Penis (tissue), 1 donor: ENCODE measurements around the gene CKS2.

DNA sequence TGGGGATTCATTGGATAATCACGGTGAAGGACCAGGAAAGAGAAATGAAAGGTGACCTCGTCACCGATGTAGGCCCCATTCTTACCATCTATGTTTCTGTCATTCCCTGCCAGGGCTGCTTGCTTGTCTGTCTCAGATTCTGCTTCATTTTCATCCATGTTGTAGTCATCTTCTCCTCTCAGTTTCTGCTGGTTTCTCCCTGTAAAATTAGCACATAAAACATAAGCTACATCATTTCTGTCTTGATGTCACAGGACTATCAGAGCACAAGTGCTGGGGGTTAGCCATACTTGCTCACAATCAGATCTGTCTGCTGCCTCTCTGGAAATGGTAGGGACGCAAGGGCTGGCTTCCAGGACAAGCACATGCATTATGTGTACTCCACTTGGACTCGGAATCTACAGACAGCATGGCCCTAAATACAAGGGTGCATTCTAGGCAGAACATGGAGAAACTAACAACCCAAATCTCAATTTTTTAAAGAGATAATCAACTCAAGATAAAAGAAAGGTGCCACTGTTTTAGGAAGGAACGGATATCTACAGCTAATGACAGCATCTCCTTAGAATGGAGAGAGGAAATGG lies 66.1 kb downstream of the GOLM1 start:
- PRO-cap = no peak

DNA sequence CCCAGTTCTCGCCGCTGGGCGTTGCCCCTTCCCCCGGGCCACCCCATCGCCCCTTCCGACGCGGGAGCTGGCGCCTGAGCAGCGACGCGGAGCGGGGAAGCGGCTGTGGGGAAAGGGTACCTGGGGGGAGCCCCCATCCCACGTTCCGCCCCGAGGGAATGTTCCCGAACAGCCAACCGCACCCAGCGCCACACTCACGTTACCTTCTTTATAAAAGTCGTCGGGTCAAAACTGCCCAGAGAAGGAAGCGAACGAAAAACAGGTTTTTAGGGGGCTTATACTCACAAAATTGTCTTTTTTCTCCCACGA lies 336 bp upstream of the GOLM1 start:
- PRO-cap = no peak

DNA sequence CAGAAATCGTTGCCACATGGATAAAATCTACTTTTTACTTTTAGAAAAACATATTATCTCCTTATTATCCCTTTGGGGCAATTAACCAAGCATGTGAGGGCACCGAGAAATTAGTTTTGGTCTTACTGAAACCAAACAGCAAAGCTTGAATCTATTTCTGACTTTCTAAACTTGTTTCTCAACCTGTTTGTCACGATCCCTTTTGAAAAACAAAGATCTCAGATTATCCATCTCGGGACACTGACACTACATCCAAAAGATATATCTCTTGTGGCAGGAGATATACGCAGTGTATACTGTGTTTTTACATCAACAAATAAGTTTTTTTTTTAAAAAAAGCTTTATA lies 2.3 kb downstream of the TUT7 start:
- PRO-cap = no peak

- PRO-cap = no peak
These were observed 88.2 kb upstream of the TUT7 start for GRCh38 chr9:86442323-86442849.

- PRO-cap = no peak
These were observed 221.7 kb upstream of the TUT7 start for GRCh38 chr9:86575933-86576198.

DNA sequence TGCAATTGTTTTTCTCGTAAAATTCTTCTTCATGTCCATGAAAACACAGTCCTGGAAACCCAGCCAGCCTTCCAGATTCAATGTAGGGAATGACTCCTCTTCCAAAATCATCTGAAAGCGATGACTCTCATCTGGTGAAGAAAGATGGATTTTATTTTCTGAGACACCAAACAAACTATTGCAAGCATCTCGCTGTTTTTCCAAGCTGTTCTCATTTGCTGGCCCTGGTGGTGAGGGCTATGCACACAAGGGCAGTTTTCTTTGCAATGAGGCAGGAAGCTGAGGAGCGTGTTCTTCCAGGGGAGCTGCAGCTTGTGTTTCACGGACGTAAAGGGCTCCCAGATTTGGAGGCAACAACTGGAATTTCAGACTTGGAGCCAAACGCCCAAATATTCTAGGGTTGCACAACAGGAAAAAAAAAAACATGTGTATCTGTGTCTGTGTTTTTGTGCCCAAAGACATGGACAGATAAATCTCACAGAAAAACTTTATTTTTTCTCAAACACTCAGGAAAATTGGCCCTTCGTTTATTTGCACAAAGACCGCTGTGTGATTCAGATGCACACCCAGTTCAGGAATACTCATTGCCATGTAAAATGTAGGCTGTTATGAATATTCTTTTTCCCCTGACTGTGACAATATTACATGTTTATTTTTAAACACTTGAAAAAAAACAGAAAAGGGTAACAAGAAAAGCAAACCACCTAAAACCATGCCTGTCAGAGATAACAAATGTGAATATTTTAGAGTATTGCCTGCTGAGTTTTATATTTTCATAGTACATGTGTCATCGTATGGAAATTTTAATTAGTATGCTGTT lies 151.3 kb downstream of the GAS1 start:
- PRO-cap = no peak

- PRO-cap = no peak
These were observed 2.0 kb downstream of the GAS1 start for GRCh38 chr9:86945108-86945897.

- PRO-cap = no peak
These were observed 159.9 kb upstream of the DAPK1 start for GRCh38 chr9:87337716-87338285.

DNA sequence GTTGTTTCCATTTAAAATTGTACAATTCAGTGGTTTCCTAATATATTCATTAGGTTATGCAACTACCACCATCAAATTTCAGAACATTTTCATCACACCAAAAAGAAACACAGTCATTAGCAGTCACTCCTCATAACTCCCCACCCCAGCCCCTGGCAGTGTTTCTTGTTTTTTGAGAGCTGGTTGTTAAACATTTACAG lies 91.9 kb upstream of the DAPK1 start:
- PRO-cap = no peak

DNA sequence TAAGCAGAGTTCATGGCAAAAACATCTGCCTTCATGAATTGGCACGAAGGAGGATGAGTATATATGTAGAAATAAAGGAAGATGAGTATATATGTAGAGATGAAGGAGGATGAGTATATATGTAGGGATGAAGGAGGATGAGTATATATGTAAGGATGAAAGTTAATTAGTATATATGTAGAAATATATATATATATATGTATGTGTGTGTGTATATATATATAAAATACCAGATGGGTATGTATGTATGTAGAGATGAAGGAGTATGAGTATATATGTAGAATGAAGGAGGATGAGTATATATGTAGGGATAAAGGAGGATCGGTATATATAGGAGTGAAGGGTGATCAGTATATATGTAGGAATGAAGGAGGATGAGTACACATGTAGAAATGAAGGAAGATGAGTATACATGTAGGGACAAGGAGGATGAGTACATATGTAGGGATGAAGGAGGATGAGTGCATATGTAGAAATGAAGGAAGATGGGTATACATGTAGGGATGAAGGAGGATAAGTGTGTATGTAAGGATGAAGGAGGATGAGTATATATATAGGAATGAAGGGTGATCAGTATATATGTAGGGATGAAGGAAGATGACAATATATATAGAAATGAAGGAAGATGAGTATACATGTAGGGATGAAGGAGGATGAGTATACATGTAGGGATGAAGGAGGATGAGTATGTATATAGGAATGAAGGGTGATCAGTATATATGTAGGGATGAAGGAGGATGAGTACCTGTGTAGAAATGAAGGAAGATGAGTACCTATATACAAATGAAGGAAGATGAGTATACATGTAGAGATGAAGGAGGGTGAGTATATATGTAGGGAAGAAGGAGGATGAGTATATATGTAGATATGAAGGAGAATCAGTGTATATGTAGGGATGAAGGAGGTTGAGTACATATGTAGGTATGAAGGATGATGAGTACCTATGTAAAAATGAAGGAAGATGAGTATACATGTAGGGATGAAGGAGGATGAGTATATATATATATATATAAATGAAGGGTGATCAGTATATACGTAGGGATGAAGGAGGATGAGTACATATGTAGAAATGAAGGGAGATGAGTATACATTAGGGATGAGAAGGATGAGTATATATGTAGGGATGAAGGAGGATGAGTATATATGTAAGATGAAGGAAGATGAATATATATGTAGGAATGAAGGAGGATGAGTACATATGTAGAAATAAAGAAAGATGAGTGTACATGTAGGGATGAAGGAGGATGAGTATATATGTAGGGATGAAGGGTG lies 93.6 kb upstream of the CTSL start:
- PRO-cap = no peak

GRCh38 chr9:87634821-87635603 lies 90.9 kb upstream of the CTSL start:
- PRO-cap = no peak

- PRO-cap = no peak
These were observed 82.7 kb upstream of the CTSL start for GRCh38 chr9:87643079-87643681.

DNA sequence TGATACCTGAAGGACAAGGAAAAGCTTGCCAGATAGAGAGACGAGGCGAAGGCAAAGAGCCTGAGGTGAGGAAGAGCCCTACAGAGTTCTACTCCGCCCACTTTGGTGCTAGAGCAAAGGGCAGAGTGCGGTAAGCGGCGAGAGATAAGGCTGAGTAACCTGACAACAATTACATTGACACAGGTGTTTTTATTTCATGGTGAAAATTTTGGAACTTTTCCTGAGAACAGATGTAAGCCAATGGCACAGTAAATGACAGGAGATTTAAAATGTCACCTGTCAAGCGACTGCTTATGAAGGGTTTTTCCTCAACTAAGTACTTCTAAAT lies 21.5 kb upstream of the ENSG00000283205 start:
- PRO-cap = no peak

DNA sequence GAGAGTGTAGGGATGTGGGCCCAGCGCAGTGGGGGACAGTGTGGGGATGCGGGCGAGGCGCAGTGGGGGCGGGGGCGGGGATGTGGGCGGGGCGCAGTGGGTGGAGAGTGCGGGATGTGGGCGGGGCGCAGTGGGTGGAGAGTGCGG lies 218 bp upstream of the NXNL2 start:
- PRO-cap = no peak

GRCh38 chr9:88777765-88778372 lies 213.4 kb upstream of the S1PR3 start:
- PRO-cap = no peak

DNA sequence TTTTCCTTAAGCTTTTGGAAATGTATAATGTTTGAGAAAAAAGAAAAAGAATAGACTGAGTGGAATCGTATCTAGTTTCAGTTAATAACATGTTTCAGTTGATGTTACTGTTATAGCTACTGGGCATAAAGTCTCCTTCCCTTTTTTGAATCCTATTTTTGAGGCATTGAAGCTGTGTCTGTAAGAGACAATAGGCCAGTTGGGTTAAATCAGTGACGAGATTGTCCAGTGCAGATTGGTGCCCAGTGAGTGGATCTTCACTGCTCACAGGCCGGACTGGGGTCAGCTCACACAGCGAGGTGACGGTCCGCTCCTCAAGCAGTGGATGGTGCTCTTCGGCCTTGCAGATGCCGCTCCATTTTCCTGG lies 2.3 kb downstream of the S1PR3 start:
- PRO-cap = no peak

DNA sequence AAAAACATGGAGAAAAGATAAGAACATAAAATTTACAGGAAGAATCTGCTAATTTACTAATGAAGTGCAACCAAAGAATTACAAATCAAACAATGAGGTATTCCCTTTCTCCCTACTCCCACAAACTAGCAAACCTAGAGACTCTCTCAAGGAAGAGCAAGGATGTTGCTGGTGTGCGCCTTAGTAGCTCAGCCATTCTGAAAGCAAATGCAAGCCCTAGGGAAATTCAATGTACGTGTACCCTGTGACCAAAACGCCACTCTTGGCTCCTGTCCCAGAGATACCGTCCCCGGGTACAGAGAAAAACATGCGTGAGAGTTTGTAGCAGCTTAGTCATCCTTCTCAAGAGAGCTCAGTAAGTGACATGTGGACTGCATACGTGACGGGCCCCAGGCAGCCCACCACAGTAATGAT lies 45.0 kb downstream of the S1PR3 start:
- PRO-cap = no peak

DNA sequence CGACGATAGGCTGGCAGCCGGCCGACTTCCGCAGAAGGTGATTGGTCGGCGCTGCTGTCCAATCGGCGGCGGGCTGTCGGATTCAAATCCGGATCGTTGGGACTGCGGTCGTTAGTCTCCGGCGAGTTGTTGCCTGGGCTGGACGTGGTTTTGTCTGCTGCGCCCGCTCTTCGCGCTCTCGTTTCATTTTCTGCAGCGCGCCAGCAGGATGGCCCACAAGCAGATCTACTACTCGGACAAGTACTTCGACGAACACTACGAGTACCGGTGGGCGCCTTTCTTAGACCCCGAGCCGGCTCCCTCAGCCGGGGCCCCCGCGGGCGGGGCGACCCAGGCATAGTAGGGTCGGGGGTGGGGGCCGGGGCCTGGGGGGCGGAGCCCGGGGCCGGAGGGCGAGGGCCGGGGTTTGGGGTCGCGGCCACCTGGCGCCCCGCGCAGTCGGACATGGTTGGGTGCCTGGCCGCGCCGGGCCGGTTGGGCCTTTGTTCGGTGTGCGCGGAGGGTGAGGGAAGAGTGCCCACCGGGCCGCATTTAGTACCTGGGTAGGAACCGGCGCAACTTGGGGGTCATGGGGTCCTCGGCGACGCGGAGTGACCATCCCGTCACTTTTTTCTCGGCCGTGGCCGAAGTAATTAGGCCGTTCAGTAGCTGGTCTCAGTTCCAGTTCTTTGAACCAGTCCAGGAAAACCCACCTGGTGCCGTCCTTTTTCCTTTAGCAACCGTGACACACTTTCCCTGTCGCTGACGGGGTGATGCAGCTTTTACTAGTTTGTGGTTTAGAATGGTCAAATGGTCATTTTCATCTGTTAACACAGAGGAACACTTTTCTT lies at the start of gene CKS2:
TSS of gene CKS2 (plus strand) at position 111 of the 830 bp plus-strand sequence.
- PRO-cap = bidirectional peak, plus-strand start at position 114 of the sequence, minus-strand start outside the sequence

DNA sequence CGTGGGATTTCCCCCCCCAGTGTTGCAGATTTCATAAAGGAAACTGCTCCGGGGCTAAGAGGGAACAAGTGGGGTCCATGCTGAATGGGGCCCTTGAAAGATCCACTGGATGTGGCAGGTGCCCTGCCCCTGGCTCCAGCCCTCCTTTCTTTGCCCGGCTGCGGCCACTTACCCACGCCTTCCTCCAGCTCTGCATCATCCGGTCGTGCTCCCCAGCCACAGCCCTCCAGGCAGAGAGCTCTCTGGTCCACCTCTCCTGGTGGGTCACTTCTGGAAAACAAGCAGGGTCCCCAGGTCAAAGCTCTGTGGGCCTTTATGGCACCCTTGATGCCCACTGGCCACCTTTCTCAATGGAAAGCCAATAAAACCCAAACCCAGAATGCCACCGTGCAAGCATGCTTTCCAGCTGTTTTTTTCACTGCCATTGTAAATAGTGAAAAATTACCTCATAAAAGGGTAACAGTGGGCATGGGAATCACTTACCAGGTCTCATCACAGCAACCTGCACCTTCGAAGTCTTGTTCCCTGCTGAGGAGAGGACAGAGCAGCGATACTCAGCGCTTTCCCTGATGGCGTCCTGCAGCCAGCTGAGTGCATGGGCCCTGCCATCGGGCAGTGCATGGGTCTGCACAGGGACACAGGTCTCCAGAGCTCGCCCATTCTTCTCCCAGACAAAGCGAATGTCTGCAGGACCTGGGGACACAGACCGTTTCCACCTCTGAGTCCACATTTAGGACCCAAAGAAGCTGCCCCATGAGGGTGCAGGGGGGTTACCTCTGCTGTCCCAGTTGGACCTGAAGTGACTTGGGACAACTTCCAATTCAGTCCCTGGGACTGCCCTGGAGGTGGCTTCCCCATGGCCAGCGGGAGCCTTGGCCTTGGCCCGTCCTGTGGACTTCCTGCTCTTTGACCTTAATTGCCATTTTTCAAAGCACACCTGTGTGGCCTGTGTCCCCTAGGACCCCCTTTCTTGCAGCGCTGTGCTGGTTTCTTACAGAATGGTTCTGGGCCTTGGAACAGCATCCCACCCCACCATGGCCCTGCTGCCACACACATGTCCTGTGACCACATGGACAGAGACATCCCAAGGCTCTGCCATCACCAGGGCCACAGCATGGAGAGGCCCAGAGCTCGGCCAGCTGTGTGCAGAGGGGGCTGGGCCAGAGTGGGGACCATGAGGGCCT lies 45.4 kb downstream of the SECISBP2 start:
- PRO-cap = no peak

DNA sequence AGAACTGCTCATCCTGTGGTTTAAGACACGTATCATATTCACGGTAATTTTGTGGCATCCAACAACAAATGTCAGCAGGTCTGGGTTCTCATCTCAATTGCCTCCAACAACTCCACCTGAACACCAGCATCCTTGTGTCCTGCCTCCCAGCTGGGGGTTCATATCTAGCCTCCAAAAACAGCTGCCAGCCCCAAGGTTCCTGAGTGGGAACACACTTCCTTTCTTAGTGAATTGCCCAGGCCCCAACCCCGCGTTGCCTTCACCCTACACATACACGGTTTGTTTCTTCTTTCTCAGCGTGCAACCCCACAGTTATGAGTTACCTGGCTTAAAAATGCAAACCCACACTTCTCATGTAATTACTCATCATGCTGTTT lies 77.9 kb downstream of the SEMA4D start:
- PRO-cap = no peak